ENCODE measurements around the gene GEMIN6.

- PRO-cap, result no peak
CAGE:
- cytosol, long polyA plus RNA, result no peak
- long polyA plus RNA, result no peak
- nucleus, long polyA plus RNA, result no peak
Measured at GRCh38 chr2:38037671-38038753, 37.9 kb downstream of the CYP1B1 start.

- PRO-cap, result no peak
CAGE:
- cytosol, long polyA plus RNA, result no peak
- long polyA plus RNA, result no peak
- nucleus, long polyA plus RNA, result no peak
Measured at GRCh38 chr2:38071423-38071911, 4.5 kb downstream of the CYP1B1 start.

DNA sequence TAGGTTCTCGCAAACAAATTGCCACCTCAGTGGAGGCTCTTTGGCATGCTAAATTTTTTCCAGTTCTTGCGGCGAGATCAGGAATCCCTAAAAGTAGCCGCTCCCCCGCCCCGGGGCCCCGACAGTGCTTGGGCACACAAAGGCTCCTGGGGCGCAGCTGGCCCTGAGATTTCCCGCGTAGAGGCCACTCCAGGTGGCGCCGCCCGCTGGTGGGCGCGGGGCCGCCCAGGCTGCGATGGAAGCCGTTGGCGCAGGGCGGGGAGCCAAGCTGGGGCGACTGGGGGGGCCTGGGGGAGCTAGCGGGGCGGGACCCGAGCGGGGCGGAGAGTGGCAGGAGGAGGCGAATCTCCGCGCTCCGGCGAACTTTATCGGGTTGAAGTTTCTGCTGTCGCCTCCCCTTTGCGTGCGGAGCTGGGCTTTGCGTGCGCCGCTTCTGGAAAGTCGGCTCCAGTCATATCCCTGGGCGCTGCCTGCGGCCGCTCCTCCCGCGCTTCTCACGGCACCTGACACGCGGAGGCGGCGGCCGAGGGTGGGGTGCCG is 702 bp upstream of the CYP1B1 start:
- PRO-cap, result no peak
CAGE:
- cytosol, long polyA plus RNA, result no peak
- long polyA plus RNA, result no peak
- nucleus, long polyA plus RNA, result no peak

DNA sequence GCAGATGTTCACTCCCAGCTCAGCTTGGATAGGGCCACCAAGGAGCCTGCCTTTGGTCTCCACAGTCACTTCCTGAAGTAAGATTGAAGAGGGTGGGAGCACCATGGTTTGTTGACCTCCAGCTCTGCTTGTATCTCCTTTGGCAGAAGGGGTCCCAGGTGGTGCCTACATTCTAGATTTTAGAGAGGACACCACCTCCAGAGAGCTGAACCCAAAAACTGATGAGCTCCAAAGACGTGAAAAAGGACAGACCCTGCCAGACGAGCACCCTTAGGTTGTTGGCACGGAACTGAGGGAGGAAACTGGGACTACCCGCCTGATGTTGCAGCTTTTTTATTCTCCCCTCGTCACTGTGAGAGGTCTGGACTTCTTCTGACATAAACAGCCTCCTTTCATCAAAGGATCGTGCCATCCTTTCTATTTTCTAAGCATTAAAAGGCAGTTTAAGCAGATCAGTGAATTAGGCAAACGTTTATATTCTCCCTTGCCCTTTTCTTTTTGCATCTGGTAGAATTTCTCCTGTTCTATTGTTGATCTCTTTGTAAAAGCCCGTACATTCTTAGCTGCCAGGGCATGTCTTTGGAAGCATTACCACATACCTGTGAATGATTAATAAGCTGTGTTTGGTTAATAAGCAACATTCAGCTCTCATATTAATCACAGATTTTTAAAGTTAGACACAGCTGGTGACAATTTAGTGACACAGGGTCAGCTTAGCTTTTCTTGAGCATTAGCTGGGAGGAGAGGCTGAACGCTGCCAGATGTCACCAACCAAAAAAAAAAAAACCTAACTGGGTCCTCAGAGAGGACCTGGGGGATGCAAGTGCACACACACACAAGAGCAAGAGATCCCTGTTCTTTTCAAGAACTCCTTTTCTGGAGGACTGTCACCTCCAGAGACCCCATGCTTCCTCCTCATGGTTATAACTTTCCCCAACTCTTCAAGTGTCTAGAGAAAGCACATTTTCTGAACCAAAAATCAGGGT is 33.7 kb upstream of the CYP1B1 start:
- PRO-cap, result no peak
CAGE:
- cytosol, long polyA plus RNA, result no peak
- long polyA plus RNA, result no peak
- nucleus, long polyA plus RNA, result no peak

- PRO-cap, result no peak
CAGE:
- cytosol, long polyA plus RNA, result no peak
- long polyA plus RNA, result no peak
- nucleus, long polyA plus RNA, result no peak
Measured at GRCh38 chr2:38122206-38122748, 46.3 kb upstream of the CYP1B1 start.

DNA sequence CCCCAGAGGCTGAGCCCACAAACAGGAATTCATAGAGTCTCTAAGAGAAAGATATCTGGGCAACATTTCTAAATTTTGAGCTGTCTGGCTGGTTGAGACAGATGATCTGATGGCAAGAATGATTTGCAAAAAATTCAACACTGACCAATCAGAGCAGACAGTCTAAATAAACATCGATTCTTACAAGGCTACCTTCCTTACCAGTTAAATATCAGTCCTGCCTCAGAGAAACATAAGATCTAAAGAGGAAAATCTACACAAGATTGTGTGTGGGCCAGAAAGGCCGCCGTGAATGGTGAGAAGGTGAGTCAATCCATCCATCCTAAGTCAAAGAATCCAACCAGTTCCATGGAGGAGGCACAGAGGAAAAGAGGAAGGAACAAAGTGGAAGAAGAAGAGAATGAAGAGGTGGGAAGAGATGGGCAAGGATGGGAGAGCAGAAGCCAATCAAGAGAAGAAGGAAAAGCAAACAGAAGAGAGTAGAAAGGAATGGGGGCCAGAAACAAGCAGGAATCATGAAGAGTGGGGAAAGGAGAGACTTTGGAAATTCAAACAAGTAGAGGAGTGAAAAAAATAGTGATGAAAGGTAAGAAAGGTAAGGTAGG is 115.1 kb upstream of the CYP1B1 start:
- PRO-cap, result no peak
CAGE:
- cytosol, long polyA plus RNA, result no peak
- long polyA plus RNA, result no peak
- nucleus, long polyA plus RNA, result no peak

GRCh38 chr2:38244995-38245555 is 132.0 kb downstream of the ATL2 start:
- PRO-cap, result unidirectional peak, minus-strand start at chr2:38245110
CAGE:
- cytosol, long polyA plus RNA, result no peak
- long polyA plus RNA, result no peak
- nucleus, long polyA plus RNA, result no peak

DNA sequence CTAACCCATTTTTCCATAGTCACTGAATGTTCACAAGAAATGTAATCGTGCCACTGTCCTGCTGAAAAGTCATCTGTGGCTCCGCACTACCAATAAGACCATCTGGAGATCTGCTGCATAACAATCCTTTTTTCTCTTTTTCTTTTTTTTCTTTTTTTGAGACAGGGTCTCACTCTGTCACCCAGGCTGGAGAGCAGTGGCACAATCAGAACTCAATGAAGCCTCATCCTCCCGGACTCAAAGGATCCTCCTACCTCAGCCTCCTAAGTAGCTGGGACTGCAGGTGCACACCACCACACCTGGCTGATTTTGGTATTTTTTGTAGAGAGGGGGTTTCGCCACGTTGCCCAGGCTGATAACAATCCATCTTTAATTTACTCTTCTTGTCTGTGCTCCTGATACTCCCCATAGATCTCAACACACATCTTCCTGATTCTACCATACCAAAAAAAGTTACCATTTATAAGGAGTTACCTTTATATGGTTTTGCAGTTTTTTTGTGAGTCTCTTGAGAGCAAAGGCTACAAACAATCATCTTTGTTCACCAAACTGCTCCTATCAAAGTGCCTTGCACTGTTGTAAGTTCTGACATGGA is 55.4 kb downstream of the ATL2 start:
- PRO-cap, result no peak
CAGE:
- cytosol, long polyA plus RNA, result no peak
- long polyA plus RNA, result no peak
- nucleus, long polyA plus RNA, result no peak

GRCh38 chr2:38377810-38378326 is 795 bp upstream of the ATL2 start:
- PRO-cap, result no peak
CAGE:
- cytosol, long polyA plus RNA, result no peak
- long polyA plus RNA, result no peak
- nucleus, long polyA plus RNA, result no peak

DNA sequence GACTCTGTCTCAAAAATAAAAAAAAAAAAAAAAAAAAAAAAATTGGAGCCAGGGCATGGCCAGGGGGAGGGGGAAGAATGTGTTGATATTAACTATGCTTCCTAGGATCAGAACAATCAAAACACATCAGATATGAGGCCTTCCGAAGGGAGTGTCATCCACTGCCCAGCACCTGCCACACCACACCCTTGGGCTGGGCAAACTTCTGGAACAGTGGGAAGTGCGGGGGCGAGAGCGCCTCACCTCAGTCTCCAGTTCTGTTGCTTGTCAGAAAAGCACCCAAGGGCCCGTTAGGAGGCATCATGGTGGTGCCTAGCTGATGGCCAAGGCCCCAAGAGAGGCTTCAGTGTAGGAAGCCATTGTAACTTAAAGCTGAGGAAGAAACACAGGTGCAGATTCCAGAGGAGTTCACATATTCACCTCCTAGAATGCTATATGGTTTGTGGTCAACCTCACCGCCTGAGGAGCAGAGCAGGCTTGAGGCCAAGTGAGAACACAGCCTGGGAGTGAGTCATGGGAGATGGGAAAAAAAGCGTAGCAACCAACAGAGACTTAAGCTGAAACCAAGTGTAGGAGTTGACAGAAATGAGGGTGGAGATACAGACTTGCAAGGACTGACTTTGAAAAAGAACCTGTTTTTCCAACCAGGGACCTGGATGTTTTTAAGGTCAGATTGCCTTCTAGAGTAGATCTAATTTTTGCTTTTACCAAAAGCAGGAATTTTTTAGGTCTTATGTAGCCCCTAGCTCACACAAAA is 85.1 kb upstream of the ATL2 start:
- PRO-cap, result no peak
CAGE:
- cytosol, long polyA plus RNA, result no peak
- long polyA plus RNA, result no peak
- nucleus, long polyA plus RNA, result no peak

GRCh38 chr2:38505812-38506207 is 96.9 kb downstream of the HNRNPLL start:
- PRO-cap, result no peak
CAGE:
- cytosol, long polyA plus RNA, result no peak
- long polyA plus RNA, result no peak
- nucleus, long polyA plus RNA, result no peak

DNA sequence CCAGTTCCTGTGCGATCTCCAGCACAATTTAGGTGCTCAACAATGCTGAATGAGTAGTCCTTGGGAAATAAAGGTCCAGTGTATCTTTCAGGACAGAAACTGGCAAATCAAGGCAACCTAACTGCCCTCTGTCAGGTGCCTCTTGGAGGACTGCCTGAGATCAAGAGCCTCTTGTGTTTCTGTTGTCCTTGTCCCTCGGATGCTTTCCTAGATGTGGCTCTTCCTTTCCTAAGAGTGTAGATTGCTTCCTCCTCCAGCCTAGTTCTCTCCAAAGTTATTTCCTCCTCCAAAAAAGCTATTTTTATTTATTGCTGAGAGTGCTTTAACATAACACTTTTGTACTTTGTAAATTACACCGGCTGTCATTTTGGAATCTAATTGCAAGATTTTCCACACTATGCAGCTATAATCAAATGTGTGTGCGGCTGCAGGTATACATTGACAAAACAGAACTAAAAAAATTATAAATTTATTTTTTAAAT is 1.3 kb upstream of the HNRNPLL start:
- PRO-cap, result no peak
CAGE:
- cytosol, long polyA plus RNA, result no peak
- long polyA plus RNA, result no peak
- nucleus, long polyA plus RNA, result no peak

DNA sequence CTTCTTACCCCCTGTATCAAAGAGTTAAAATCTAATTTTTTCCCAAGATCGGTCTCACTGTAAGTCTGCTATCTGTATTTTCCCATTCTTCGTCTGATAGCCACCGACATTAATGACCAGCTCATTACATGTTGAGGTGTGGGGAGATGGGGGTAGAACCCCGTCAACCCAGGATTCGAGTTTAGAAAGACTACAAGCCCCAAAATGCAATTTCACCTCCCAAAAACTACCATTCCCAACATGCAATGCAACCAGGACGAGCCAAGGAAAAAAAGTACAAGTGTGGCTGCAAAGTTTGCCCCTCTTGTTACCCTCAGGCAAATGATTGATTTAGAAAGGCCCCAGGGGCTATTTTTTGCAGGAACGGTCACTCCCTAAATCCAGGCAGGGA is 264 bp upstream of the GALM start:
- PRO-cap, result no peak
CAGE:
- cytosol, long polyA plus RNA, result no peak
- long polyA plus RNA, result no peak
- nucleus, long polyA plus RNA, result no peak

DNA sequence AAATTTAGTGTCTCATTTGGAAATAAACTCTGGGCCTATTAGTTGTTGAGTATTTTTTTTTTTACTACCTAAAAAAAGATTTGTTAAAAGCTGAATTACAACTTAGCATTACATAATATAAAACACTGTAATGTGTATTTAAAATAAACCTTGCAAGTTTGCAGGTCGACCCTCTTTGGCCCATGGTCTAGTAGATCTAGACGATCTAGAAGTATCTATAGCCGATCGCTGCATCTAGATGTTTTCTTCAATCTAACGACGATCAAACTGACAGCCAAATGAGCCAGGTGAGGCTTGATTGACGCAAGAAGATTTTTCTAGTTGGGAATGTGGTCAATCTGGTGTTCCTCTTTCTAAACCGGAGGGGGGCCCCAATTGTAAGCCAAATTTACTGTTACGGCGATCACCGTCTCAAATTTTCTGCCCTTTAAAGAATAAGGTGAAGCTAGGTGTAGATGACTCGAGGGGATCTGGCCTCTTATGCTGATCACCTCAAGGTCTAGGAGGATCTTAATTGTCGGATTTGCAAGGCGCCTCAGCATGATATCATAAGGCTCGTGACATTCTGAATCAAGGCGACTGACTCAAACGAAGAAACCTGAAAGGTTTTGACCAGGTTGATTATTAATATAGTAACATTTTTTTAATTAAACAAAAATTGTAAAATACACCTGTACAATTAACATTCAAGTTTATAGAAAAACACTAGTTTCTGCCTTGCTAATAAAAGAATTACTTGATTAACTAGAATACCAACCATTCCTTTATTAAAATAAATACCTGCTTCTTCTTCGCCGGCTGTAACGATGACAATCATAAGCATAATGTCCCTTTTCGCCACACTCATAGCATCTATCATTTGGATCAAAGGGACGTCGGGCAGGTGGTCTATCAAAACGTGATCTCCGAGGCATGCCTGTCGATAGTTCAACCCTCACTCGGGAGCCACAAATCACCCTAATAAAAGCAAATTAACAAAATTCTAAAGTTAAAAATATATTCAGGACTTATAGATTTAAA is 2.1 kb downstream of the SRSF7 start:
- PRO-cap, result no peak
CAGE:
- cytosol, long polyA plus RNA, result no peak
- long polyA plus RNA, result no peak
- nucleus, long polyA plus RNA, result no peak

- PRO-cap, result bidirectional peak, plus-strand start at chr2:38778220, minus-strand start at chr2:38778127
CAGE:
- cytosol, long polyA plus RNA, result start-site peak on the plus strand at chr2:38778188-38778235, 974 and 1,029 reads in 2 replicates
- long polyA plus RNA, result start-site peak on the plus strand at chr2:38778199-38778266, 1,850 and 955 reads in 2 replicates
- nucleus, long polyA plus RNA, result no peak
Measured at GRCh38 chr2:38778032-38778299, at the start of gene GEMIN6. Gene GEMIN6, plus strand, starts transcription at chr2:38778210.

GRCh38 chr2:38778300-38778931 is 406 bp downstream of the GEMIN6 start:
- PRO-cap, result no peak
CAGE:
- cytosol, long polyA plus RNA, result no peak
- long polyA plus RNA, result no peak
- nucleus, long polyA plus RNA, result no peak

- PRO-cap, result no peak
CAGE:
- cytosol, long polyA plus RNA, result no peak
- long polyA plus RNA, result no peak
- nucleus, long polyA plus RNA, result no peak
Measured at GRCh38 chr2:39023578-39024269, 97.1 kb downstream of the SOS1 start.

GRCh38 chr2:39051799-39052528 is 68.9 kb downstream of the SOS1 start:
- PRO-cap, result no peak
CAGE:
- cytosol, long polyA plus RNA, result no peak
- long polyA plus RNA, result no peak
- nucleus, long polyA plus RNA, result no peak

- PRO-cap, result no peak
CAGE:
- cytosol, long polyA plus RNA, result no peak
- long polyA plus RNA, result no peak
- nucleus, long polyA plus RNA, result no peak
Measured at GRCh38 chr2:39052529-39052865, 68.4 kb downstream of the SOS1 start.

GRCh38 chr2:39121558-39121911 is 684 bp upstream of the SOS1 start:
- PRO-cap, result no peak
CAGE:
- cytosol, long polyA plus RNA, result no peak
- long polyA plus RNA, result no peak
- nucleus, long polyA plus RNA, result no peak

Data from A549 (cell line).